Measurements from ENCODE around the genes RERG and PIK3C2G.

GRCh38 chr12:13099661-13100180 lies 3.7 kb downstream of the GSG1 start:
- PRO-cap, 5 experiments = no peak in any of the 5 experiments
- RAMPAGE, long total RNA, 2 experiments = no peak in any of the 2 experiments
- RRBS = 86% methylated on average over 1 of the region's 9 CpGs

GRCh38 chr12:13146439-13147065 lies 43.1 kb upstream of the GSG1 start:
- PRO-cap, 5 experiments = no peak in any of the 5 experiments
- RAMPAGE, long total RNA, 2 experiments = no peak in any of the 2 experiments
- RRBS = no CpG with 5 or more reads among the region's 3 CpGs

DNA sequence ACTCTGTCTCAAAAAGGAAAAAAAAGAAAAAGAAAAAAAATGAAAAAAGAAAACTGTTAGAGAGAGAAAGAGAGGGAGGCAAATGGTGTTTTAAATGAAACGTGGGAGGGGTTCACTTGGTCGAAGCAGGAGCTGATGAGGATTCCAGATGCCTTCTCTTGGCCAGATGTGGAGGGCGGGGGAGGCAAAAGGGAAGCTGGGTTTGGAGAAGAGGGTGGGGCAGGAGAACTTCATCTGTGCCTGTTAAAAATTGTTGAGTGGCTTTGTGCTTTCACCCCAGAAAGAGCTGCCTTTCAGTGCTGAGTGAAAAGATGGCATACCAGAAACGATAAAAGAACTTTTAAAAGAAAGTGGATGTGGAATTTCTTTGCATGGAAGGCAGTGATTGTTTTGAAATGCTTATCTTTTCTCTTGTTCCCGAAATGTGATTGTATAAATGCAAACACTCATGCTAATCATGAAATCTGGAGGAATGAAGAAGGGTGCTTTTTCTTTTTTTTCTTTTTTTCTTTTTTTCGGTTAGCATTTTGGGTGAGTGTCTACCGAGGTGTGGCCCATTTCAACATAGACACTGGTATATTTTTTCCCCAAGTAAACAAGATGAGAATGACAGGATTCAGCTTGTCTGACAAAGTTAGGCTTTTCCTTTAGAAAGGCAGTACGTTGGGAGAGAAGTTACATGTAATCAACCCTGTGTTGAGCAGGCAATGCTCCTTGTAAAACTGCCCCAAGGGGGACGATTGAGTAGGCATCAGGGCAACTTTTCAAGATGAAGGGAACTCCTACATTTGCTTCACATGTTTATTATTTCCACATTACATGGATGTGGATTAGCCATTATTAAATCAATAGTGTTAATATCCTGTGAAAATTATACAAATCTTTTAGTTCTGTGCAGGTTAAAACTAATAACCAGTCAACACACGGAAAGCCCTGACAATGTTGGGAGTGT lies 1.5 kb downstream of the EMP1 start:
- PRO-cap, 5 experiments = no peak in any of the 5 experiments
- RAMPAGE, long total RNA, 2 experiments = no peak in any of the 2 experiments
- RRBS = no CpG with 5 or more reads among the region's 10 CpGs

GRCh38 chr12:13208576-13209612 lies 12.4 kb downstream of the EMP1 start:
- PRO-cap, 5 experiments = no peak in any of the 5 experiments
- RAMPAGE, long total RNA, 2 experiments = no peak in any of the 2 experiments
- RRBS = no CpG with 5 or more reads among the region's 12 CpGs

- PRO-cap, 5 experiments = no peak in any of the 5 experiments
- RAMPAGE, long total RNA, 2 experiments = no peak in any of the 2 experiments
- RRBS = 6% methylated on average over 10 of the region's 64 CpGs
These were observed 984 bp downstream of the GRIN2B start for GRCh38 chr12:13980128-13981107.

DNA sequence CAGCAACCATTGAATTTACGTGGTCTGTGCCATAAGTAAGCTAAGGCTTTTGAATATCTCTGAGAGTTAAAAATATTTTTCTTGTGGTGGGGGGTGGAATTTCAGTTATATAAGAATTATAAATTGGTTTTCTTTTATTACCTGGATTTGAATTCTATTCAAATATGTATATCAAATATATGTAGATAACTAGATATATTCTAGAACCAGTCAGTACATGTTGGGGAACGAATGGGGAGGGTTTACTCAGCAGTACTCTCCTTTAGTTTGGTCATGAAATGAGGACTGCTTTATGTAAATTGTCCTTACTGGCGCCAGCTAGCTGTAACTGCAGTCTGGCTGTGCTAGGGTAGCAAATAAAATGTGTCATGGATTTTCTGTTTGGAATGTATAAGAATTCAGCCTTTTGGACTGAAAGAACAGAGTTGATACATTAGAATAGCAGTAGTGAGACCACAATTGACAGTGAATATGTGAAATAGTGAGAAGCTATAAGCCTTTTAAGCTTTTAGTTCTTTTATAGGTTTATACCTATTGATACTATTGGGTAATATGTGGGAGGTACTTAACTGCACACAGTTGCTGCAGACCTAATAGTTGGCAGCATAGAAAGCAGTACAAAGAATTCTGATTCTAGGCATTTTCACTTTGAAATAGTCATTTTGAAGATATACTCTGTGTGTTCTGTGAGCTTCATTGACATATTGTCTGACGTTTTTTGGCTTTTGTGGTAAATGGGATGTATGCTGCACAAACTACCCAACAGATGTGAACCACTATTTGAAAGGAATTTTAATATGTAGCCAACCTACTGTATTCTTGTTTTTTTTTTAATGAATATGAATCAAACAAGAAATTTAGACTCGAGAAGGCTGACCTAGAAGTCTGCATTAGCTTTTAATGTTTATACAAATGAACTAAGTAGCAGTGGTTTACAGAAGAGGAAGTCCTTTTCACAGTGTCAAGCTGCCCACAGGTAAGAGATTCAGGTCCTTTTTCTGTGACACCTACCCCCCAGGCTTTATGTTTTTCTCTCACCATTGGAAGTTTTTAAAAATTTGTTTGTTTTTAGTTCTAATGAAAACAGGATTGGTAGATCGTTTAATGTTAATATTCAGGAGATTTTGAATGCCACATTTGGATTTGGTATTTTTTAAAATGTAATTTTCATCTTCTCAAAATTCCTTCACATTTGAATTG lies 29.2 kb downstream of the ATF7IP start:
- PRO-cap, 5 experiments = peak in 5 of 5 experiments; most common plus-strand start position 593 of the sequence (in 1); most common minus-strand start position 264 of the sequence (in 5)
- RAMPAGE, long total RNA, 2 experiments = no peak in any of the 2 experiments
- RRBS = no CpG with 5 or more reads among the region's 6 CpGs

- PRO-cap, 5 experiments = no peak in any of the 5 experiments
- RAMPAGE, long total RNA, 2 experiments = no peak in any of the 2 experiments
- RRBS = no CpG with 5 or more reads among the region's 13 CpGs
These were observed 2.3 kb downstream of the H4C16 start for GRCh38 chr12:14768450-14769275.

GRCh38 chr12:14775075-14775809 lies 1.0 kb downstream of the H2AJ start:
- PRO-cap, 5 experiments = peak in 2 of 5 experiments; most common minus-strand start chr12:14775336 (in 2)
- RAMPAGE, long total RNA, 2 experiments = no peak in any of the 2 experiments
- RRBS = no CpG with 5 or more reads among the region's 23 CpGs

GRCh38 chr12:14952190-14952994 lies 9.0 kb downstream of the ARHGDIB start:
- PRO-cap, 5 experiments = no peak in any of the 5 experiments
- RAMPAGE, long total RNA, 2 experiments = no peak in any of the 2 experiments
- RRBS = no CpG with 5 or more reads among the region's 8 CpGs

DNA sequence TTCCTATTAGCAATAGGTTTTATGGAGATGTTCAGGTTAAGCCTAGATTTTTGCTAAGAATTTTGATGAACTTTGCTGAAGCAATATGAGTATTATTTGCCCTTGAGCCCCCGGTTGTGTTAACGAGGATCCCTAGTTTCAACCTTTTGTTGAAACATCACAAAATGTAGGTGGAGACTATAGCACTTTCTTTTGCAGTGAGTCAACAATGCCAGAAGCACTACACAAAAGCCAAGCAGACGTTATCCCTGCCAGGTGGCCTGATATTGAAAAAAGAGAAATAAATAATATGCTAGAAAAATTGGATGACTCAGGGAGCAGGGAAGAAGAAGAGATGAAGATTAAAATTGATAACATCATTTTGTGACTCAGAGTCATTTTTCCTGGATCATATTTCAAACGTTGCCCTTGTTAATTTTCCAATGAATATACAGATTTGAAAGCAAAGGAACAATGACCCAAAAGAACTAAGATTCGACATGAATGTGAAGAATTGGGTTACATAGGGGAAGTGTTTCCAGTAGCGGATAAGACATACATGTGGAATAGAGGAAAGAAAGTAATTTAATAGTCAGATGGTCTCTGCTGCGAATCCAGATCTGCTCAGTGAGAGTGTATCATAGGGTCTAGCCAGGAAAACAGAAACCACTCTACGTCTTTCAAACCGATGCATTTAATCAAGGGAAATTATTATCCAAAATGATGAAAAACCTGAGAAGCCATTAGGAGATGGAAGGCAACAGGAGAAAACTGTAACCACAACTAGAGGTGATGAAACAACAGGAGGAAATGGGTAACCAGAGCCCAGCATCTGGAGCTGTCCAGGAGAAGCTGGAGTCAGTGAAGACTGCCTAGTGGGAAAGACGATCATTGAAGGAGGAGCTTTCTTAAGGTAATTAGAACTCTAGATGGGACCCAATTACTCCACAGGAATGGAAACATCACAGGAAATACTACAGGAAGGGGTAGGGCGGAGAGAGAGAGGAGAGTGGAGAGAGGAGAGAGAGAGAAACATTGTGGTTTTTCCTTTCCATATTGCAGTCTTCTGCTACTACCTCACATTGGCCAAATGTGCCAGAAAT lies 57.9 kb downstream of the RERG start:
- PRO-cap, 5 experiments = no peak in any of the 5 experiments
- RAMPAGE, long total RNA, 2 experiments = no peak in any of the 2 experiments
- RRBS = no CpG with 5 or more reads among the region's 11 CpGs

DNA sequence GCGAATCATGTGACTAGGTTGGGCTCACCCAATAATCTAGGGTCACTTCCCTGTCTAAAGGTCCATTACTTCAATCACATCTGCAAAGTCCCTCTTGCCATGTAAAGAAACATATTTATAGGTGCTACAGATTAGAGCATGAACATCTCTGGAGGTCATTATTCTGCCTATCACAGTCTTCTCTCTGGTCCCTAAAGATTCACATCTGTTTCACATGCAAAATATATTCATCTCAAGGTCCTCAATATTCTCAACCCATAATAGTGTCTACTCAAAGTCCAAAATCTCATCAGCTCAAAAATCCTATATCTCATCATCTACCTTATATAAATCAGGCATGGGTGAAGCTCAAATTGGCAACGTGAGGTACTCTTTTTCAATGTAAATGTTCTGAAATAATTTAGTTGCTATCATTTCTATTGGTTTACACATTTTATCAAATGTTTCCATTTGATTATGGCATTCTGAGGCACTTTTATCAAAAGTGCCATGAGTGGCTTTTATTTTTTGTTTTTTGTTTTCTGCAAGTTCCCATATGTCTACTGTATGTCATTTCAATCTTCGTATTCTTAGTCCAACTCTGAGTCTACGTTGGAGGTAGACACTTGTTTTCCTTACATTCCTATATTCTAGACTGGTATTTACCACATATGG lies 22.2 kb downstream of the RERG start:
- PRO-cap, 5 experiments = no peak in any of the 5 experiments
- RAMPAGE, long total RNA, 2 experiments = no peak in any of the 2 experiments
- RRBS = no CpG with 5 or more reads among the region's 4 CpGs

GRCh38 chr12:15220015-15220778 lies 1.0 kb downstream of the RERG start:
- PRO-cap, 5 experiments = no peak in any of the 5 experiments
- RAMPAGE, long total RNA, 2 experiments = no peak in any of the 2 experiments
- RRBS = no CpG with 5 or more reads among the region's 6 CpGs

- PRO-cap, 5 experiments = no peak in any of the 5 experiments
- RAMPAGE, long total RNA, 2 experiments = start-site peak on the minus strand in 1 of 2 experiments, at chr12:15221343-15221420 at its widest, 74 reads per replicate
- RRBS = 1% methylated on average over 11 of the region's 56 CpGs
These were observed at the start of gene RERG for GRCh38 chr12:15220779-15221780. Gene RERG, minus strand, starts transcription at chr12:15221417.

- PRO-cap, 5 experiments = no peak in any of the 5 experiments
- RAMPAGE, long total RNA, 2 experiments = no peak in any of the 2 experiments
- RRBS = no CpG with 5 or more reads among the region's 4 CpGs
These were observed 25.3 kb downstream of the EPS8 start for GRCh38 chr12:15763766-15764418.

DNA sequence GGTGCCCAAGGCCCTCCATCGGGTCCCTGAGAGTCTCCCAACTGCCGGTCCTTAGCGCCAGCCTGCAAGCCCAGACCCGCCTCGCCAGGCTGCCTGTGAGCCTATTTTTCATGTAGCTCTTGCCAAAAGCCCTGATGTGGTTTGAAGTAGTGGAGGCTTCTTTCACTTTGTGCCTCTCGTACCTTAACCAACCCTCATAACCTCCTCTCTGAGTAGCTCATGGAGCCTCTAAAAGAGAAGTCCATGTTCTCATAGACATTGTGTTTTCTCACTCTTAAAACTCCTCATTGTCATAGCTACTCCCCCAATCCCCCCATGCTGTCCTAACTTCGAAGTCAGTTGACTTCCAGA lies 767 bp upstream of the EPS8 start:
- PRO-cap, 5 experiments = no peak in any of the 5 experiments
- RAMPAGE, long total RNA, 2 experiments = no peak in any of the 2 experiments
- RRBS = no CpG with 5 or more reads among the region's 7 CpGs

DNA sequence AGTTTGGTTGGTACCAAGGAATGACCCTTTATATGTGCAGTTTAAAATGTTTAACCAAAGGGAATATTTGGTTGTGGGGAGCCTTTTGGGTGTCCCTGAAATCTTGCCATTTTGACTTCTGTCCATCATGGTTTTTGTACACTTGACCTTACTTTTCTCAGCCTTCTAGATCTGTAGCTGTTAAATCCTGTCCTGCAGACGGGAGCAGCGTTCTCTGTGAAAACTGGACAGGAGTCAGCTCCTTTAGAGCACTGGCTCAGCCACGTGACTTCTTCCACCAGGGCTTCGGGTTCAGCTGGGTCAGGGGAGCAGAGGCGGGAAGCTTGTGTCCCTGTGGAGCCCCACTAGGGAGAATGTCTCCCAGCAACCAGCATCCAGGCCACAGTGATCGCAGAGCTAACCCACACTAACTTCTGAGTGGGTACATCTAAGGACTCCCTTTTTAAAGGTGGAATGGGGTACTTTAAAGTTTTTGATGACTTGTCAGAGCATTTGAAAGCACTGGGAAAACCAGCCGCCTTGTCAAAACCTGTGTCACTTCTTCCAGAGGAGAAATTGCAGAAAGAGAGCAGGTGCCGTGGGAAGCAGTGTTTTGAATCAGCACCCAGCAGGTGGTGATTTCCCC lies 17.7 kb downstream of the DERA start:
- PRO-cap, 5 experiments = no peak in any of the 5 experiments
- RAMPAGE, long total RNA, 2 experiments = no peak in any of the 2 experiments
- RRBS = no CpG with 5 or more reads among the region's 8 CpGs

DNA sequence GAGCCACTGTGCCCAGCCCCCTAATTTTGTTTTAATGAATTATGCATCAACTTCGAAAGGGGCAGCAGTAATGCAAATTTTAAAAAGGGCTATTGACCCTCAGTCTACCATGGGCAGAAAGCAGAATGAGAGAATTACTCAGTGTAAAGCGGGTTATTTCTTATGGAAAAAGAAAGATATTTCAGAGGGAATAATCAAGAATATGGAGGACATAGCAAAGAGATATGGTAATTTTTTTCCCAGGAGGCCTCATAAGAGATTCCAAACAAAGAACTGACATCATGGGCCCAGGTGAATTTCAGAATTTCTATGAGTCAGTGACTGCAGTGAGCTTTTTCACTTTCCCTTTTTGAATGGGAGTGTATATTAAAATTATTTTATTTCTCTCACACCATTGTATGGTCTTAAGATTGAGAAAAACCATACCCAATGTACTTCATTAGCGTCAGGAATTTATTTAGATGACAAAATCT lies 675.2 kb upstream of the LMO3 start:
- PRO-cap, 5 experiments = peak in 2 of 5 experiments; most common plus-strand start position 232 of the sequence (in 2)
- RAMPAGE, long total RNA, 2 experiments = no peak in any of the 2 experiments
- RRBS = no CpG with 5 or more reads among the region's 3 CpGs

- PRO-cap, 5 experiments = no peak in any of the 5 experiments
- RAMPAGE, long total RNA, 2 experiments = no peak in any of the 2 experiments
- RRBS = no CpG with 5 or more reads among the region's 7 CpGs
These were observed at the start of gene PIK3C2G for GRCh38 chr12:18261289-18261676. Gene PIK3C2G, plus strand, starts transcription at chr12:18261518.

GRCh38 chr12:19188808-19189826 lies 59.6 kb downstream of the PLEKHA5 start:
- PRO-cap, 5 experiments = no peak in any of the 5 experiments
- RAMPAGE, long total RNA, 2 experiments = no peak in any of the 2 experiments
- RRBS = no CpG with 5 or more reads among the region's 4 CpGs

- PRO-cap, 5 experiments = no peak in any of the 5 experiments
- RAMPAGE, long total RNA, 2 experiments = no peak in any of the 2 experiments
- RRBS = no CpG with 5 or more reads among the region's 1 CpG
These were observed 147.8 kb downstream of the AEBP2 start for GRCh38 chr12:19587027-19587503.